Measurements from ENCODE around the gene MBLAC2.

GRCh38 chr5:88677920-88678932 lies 204.8 kb downstream of the MEF2C start:
- PRO-cap: no peak

- PRO-cap: no peak
These were observed 46.6 kb downstream of the MEF2C start for GRCh38 chr5:88836234-88836960.

- PRO-cap: no peak
These were observed 388.5 kb upstream of the MEF2C start for GRCh38 chr5:89271358-89272018.

DNA sequence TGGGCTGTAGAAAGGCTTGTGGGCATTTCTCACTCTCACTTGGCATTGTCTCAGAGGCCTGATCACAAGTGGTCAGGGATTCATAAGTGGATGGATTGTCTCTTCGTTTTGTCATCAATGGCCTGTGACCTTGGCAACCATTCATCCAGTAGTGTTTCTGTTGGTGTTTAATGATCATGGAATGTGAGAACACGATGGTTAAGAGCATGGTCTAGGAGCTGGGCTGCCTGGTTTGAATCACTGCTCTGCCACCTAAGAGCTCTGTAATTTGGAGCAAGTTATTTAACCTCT lies 430.0 kb upstream of the MEF2C start:
- PRO-cap: no peak

- PRO-cap: no peak
These were observed 336.6 kb downstream of the CETN3 start for GRCh38 chr5:90072896-90073386.

DNA sequence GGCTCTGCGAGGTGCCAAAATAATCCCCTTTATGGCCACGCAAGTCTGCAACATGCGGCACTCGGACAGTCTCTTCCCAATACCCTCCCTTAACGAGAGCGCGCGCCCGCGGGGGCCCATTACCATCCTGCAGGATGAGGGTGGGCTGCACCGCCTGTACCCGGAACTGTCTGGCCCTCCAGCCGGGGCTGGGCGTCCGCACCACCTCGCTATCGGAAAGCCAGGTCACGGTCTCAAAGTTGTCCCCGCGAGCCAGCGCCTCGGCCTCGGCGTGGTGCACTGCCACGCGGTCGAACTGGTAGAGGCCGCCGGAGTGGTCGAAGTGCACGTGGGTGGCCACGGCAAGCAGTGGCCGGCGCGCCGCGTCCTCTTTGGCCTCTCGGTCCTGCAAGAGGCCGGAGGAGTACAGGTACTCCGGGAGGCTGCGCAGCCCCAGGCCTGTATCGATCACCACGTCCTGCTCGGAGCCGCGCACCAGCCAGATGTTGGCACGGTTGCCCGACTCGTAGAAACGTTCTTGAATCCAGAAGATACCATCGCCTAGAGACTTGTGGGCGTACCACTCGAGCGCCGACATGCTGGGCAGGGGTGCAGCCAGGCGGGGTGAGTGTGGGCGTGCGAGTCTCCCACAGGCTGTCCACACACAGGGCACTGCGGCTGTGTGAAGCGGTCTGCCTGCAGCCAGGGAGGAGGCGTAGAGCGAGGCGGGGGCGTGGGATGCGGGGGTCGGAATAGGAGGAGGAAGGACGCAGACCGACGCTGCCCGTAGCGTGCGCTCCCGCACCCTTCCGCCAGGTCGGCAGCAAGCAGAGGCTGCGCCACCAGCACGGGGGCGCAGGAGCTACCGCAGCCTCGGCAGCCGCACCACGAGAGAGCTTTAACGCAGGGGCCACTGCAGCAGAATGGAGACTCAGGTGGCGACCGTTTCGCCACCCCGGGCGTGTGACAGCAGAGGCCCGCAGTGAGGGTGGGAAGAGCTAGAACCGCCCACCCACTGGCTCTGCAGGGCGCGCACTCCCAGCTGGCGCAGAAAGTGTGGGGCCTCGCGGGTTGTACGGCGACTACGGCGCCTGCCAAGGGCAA lies at the start of gene MBLAC2:
Gene MBLAC2, minus strand, starts transcription at position 1,056 of the 1,083 bp plus-strand sequence.
- PRO-cap: no peak

- PRO-cap: bidirectional peak, plus-strand start at chr5:90529836, minus-strand start at chr5:90529584
These were observed 466 bp upstream of the LYSMD3 start for GRCh38 chr5:90529653-90530446.

DNA sequence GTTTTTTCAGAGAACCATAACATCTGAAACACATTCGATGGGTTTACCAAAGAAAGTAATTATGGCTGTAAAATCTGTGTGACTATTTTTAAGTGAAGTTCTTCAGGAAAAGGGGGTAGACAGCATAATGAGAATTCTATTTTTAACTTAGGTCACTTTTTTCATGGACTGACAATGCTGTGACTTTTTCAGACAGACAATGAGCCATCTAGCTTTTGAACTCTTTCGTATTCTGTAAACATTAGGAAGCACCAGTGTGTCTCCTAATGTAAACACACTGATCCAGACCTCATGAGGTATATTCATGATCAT lies 352.5 kb downstream of the ADGRV1 start:
- PRO-cap: no peak

DNA sequence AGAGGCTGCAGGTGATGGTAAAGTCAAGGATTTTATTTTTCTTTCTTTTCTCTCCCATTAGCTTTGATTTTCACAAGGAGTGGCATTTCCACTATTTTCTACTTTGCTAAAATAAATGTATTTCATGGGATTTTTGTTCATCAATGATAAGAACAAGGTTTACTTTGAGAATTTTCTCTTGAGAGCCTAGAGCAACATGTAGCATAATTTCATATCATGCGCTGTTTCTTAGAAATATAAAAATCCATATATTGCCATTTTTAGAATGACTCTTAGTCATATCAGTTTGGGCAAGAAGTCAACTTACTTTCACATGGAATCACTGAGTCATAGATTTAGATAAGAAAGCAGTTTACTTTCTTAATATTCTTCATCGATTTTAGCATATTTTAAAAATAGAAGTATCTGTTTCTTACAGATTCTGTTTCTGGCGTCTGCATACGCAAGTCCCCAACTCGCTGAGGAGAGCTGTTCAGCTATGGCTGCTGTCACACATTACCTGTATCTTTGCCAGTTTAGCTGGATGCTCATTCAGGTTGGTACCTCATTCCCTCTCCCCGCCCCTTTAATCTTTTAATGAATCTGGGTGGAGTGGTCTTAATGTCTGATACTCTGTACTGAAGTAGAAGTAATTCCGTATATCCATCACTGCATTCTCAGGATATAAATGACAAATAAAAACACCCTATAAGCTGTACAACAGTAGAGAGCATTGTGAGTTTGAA lies 406.6 kb downstream of the ADGRV1 start:
- PRO-cap: no peak

- PRO-cap: no peak
These were observed 268.6 kb downstream of the ARRDC3 start for GRCh38 chr5:91114297-91115079.

DNA sequence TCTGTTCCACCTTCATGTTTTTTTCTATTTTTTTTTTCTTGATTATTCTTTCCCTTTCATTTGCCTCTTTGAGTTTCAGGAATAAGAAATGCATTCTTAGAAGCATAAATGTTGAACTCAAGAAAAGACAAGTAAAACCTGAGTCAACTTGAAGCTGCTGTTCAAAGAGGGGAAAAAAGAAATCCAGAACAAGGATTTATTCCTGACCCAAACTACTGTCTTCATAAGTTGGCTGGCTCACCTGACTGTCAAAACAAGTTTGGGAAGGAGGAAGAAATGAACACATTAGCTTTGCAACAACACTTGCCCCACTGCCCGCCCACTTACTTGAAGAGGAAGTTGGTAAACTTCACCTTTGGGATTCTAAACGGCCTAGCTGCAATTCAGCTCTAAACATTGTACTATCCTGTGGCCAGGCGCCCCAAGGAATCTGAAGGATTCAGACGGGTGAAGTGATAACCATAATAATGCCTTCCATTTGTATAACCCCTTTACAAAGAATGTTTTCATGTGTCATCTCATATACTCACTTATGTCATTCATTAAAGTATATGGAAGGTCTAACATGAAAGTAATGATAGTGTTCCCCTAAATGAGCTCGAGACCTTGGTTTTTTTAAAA lies 199.4 kb downstream of the ARRDC3 start:
- PRO-cap: no peak

DNA sequence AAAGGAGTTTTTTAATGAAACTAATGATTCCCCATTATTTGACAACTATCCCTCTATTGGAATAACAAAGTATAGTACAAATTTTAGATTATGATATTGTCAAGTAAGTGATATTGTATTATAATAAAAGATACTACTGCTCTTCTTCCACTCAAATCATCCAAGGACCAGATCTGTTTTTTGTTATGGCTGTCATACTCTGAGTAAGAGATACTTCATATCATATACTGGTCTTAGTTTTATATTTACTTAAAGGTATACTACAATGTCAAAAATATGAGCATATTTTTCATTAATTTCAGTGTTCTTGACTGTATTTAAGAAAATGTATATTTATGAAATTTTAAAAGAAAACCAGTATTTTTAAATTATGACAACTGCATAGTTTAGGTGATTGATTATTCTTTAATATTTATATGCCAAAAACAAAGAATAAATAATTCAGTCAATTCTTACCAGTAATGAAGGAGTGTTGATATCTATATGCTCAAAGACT lies 6.9 kb downstream of the ARRDC3 start:
- PRO-cap: no peak

DNA sequence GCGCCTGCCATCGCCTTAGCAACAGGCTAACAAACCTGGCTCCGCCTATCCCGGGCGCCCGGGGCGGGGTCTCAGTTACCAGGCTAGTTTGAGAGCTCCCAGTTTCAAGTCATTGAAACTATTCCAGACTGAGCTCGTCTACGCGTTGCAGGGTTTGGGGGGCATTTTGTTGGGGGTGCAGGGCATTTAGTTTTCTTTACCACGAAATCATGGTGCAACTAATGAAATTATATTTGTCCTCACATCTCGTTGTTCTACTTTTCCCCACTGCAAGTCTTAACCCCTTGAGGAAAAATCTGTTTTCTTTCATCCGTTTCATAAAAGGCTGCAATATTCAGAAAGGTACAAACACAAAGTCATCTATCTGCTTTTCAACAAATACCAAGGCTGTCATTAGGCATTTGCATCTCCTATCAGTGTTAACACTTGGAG lies 2.1 kb downstream of the ARRDC3 start:
- PRO-cap: bidirectional peak, plus-strand start at position 115 of the sequence, minus-strand start outside the sequence

- PRO-cap: no peak
These were observed 4.5 kb upstream of the NR2F1 start for GRCh38 chr5:93578571-93578919.

- PRO-cap: no peak
These were observed 4.1 kb upstream of the NR2F1 start for GRCh38 chr5:93578920-93579400.

- PRO-cap: no peak
These were observed 1.0 kb upstream of the NR2F1 start for GRCh38 chr5:93581934-93582465.

GRCh38 chr5:93582688-93583014 lies 371 bp upstream of the NR2F1 start:
- PRO-cap: no peak

DNA sequence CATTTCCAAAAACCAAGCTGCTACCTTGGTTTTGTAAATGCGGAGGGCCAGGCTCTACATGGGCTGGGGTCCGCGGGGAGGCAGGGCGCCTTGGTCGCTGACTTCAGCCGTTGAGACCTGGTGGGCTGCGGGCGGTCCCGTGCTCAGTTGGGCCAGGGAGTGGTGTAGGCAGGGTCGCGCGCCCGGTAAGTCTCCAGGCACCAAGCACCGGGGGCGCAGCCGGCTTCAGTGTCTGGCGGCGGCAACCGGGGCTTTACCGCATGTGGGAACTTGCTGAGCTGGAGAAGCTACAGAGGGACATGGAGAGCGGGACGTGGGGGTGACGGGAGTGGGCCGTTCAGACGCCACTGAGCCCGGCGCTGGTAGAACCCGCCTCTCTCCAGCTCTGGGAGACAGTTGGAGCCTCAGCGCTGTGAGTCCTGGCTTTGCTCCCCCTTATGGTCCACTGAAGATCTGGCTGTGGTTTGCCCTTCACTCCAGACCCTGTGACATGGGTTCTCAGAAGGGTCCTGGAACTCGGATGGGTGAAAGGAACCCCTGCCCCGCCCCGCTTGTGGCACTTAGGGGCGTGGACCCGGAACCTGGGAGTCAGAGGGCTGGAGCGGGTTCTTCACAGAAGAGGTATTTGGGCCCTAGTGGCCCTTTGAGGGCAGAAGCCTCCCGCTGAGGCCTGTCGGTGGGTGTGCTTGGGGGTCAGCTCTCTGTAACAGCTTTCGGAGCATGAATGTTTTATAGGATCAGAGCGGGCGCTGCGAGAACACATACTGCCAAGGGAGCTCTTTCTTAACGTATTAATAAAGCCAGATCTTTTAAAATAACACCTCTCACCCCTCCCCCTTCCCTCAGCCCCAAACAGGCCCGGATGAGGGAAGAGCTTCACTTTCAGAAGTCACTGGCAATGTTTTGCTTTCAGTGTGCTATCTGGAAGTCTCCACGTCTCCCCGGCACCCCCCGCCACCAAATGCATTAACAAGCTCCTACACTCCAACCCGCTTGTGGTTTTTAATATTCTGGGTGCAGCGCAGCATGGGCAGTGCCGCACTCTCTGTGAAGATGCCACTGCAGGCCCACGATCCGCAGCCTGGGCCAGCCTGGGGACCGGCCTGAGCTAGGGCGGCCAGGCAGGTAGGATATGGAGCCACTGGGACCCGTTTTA lies 12.1 kb downstream of the NR2F1 start:
- PRO-cap: no peak

GRCh38 chr5:93622247-93622917 lies 39.4 kb downstream of the NR2F1 start:
- PRO-cap: no peak

- PRO-cap: no peak
These were observed 183.8 kb downstream of the FAM172A start for GRCh38 chr5:93927574-93928063.